ENCODE results near the gene H2BC5.

DNA sequence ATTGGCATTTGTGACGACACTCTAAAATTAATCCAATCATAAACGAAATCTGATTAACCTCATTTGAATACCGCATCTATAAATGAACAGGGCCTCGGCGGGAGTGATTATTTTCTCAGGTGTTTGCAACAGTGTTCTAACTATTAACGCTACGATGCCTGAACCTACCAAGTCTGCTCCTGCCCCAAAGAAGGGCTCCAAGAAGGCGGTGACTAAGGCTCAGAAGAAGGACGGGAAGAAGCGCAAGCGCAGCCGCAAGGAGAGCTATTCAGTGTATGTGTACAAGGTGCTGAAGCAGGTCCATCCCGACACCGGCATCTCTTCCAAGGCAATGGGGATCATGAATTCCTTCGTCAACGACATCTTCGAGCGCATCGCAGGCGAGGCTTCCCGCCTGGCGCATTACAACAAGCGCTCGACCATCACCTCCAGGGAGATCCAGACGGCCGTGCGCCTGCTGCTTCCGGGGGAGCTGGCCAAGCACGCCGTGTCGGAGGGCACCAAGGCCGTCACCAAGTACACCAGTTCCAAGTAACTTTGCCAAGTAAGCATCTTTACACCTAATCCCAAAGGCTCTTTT, at the start of gene H2BC5:
Gene H2BC5, plus strand, starts transcription at position 107 of the 580 bp plus-strand sequence.
- PRO-cap: bidirectional peak, plus-strand start at position 107 of the sequence, minus-strand start outside the sequence

DNA sequence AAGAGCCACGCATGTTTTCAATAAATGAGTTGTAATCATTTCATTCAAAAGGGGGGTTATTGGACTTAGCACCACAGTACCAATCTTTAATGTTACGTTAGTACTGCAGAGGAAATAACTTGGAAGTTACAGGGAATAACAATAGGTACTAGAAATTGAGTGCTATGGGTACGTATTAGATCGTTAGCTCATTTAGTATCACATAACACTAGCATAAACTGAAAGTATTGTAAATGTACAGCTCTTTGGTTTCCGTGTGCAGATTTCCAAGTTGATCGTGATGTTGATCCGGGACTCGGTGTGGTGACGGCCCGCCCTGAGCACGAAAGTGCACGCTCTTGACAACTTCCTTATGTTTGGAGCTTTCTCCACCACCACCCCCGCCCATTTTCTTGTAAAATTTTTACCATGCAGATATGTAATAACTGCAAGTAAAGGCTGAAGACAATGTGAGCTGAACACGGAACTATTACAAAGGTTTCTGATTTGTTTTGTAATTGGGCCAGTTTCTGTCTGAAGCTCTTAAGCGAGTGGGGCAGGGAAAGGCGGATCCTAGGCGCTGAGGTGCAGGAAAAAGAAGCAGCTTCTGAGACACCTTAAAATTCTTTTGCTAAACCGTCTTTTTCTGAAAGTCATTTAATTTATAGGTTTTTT, 801 bp downstream of the H2BC5 start:
- PRO-cap: bidirectional peak, plus-strand start at position 293 of the sequence, minus-strand start at position 330 of the sequence

DNA sequence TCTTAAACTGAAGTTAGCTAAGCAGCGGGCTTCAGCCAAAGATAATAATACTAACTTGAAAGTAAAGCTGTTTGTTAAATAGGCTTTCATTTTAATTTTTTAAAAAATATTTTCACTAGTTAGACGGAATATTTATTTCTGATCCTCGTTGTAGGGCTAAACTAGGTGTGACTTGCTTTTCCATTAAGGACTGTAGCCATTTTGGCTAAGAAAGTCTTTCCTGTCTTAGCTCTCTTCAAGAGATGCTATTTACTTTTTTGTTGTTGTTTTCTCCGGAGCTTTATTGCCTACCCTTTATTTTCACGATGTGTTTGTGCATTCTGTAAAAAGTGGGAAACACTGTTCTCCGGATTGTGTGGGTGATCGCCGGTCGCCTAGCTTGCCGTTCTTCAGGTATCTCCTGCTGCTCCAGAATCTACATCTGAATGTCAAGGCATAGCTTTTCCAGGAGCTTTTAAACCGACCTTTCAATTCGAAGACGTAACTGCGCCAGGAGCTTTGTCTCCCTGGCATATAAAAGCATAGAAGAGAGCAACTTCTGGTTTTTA, 510 bp upstream of the H2BC6 start:
- PRO-cap: no peak

DNA sequence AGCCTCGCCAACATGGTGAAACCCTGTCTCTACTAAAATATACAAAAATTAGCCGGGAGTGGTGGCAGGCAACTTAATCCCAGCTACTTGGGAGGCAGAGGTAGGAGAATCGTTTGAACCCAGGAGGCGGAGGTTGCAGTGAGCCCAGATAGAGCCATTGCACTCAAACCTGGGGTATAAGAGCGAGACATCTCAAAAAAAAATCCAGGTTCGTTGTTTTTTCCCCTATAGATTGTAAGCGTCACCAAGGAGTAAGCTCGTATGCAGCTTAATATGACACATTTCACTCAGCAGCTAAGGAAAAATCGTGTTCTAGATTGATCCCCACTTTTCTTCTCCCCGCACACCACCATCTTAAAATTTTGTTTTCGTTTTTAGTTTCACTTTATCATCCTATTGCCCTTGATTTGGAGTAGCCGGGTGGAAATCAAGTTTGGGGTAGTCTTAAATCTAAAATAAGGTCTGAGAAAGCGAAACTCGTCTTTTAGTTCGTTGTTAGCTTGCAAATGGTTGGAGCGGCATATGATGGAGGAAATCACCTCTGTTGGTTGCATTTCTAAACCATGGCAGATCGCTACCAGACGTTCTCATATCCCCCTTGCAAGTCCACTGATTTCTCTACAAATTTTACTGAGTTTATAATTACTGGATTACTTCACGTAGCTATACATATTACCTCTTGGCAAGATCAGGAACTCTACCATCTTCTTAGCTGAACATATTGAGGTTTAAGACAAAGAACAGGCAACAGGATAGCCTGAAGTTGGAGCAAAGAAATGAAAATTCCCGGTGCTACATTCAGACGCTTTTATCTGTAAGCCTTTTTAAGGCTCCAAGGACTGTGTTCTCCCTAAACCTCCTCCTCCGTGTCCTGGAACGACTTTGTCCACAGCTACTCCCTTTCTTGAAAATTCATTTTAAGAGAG, 1.1 kb downstream of the H2BC10 start:
- PRO-cap: unidirectional peak, plus-strand start at position 555 of the sequence

GRCh38 chr6:26274528-26274842, 1.8 kb downstream of the H2BC10 start:
- PRO-cap: no peak

DNA sequence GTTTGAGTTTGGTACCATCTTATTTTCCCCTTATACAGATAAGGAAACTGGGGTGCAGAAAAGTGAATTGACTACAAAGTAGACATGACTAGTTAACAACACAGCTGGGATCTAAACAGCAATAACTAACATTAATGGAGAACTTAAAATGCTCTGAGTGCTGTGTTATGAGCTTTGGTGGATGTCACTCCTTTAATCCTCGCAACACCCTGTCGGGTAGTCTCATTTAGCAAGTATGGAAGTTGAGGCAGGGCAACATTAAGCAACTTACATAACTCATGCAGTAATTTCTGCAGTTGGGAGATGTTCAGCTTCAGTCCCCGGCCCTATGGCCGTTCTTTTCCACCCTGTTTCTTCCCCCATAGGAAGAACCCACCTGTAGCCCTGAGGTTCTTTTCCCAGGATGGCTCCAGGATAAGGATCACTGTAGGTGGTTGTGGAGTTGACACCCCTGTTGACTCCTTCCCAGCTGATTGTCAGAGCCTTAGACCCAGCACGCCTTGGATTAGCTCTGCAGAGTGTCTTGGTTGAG, 11.9 kb downstream of the BTN3A1 start:
- PRO-cap: no peak

DNA sequence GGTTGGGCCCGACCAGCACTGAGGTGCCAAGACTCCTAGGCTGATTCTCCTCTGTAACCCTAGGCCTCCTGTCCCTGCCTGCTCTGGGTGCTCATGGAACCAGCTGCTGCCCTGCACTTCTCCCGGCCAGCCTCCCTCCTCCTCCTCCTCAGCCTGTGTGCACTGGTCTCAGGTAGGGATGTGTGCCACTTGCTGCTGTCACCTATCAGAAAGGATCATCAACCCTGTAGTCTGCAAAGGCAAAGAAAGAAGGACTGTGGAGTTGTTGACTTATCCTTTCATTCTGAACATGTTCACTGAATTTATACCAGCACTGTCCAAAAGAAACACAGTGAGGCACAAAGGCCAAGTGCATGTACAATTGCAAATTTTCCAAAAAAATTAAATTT, 18.3 kb upstream of the BTN3A3 start:
- PRO-cap: no peak

DNA sequence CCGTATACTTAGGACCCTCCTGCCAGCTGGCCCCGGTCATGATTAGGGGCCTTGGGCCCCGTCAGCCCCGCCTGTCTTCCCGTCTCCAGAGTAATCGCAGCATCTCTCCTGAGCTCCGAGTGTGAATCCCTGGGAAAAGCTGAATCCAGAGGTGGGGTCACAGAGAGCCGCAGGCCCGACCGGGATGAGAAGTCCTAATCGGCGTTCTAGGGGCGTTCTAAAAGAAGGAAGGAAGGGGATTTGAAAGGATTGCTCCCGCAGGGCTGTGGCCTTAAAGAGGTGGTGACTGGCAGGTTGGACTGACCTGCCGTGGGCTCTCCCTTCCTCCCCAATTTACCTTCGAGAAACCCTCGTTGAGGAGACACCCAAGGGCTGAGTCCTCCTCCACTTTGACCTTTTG, 407 bp downstream of the HMGN4 start:
- PRO-cap: no peak

GRCh38 chr6:26545599-26546081, 7.5 kb downstream of the HMGN4 start:
- PRO-cap: no peak

DNA sequence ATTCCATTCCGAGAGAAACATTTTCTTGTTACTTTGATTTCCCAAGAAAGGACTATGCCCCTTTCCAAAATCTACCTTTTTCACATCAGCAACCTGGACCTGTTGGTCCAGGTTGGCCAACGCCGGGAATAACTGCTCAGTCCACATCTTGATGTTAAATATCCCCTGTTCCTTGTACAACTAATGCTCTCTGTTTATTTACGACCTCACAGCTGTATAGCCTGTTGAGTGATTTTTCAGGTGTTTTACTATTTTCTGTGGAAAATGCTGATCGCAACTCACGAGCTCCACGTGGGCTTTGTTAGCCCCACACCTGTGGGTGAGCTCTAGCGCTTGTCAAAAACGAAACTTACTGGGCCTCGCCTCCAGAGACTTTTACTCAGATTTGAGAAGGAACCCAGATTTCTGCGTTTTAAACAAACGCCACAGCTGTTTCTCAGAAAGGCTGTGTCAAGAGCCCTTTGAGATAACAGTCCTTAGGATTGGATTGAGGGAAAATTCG, 16.5 kb downstream of the HMGN4 start:
- PRO-cap: no peak

DNA sequence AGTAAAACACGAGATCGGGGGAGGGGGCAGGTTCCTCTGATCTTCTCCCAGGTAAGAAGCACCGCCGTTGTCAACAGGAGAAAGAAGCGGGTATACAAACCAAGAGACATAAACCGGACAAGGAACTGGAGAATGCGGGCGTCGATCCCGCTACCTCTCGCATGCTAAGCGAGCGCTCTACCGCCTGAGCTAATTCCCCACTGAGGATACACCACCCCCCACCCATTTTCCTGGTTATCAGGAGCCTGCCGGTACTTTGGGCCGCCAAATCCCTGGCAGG, 111.3 kb upstream of the ZNF322 start:
- PRO-cap: no peak

DNA sequence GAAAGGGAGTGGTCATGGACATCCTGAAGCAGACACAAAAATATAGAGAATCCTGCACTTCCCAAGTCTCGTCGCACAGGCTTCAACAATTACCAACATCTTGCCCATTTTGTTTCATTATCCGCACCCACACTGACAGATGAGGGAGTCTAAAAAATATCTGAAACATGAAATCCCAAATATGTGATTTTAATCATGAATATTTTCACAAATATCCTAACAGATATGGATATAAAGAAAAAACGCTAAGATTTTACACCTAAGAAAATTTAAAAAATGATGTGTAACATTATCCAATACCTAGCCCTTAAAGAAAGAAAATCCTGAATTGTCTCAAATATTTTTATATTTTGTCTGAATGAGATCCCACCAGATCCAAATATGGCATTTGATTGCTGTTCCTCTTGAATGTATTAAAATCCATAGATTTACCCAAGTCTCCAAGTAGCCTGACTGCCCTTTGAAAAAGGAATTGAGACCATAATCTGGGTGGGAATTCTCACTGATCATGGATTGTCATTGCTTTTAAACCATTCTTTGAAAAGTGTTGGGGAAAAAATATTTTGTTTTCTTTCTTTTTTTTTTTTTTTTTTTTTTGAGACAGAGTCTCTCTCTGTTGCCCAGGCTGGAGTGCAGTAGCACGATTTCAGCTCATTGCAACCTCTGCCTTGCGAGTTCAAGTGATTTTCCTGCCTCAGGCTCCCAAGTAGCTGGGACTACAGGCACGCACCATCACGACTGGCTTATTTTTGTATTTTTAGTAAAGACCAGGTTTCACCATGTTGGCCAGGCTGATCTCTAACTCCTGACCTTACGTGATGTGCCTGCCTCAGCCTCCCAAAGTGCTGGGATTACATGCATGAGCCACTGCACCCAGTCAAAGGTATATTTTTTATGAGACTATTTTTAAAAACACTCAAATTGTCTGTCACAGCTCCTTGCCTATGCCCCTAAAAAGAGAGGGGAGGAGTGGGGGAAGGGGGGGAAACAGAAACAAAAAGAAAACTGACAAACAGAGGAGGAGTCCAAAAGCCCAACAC, 4.8 kb downstream of the H2BC11 start:
- PRO-cap: no peak

DNA sequence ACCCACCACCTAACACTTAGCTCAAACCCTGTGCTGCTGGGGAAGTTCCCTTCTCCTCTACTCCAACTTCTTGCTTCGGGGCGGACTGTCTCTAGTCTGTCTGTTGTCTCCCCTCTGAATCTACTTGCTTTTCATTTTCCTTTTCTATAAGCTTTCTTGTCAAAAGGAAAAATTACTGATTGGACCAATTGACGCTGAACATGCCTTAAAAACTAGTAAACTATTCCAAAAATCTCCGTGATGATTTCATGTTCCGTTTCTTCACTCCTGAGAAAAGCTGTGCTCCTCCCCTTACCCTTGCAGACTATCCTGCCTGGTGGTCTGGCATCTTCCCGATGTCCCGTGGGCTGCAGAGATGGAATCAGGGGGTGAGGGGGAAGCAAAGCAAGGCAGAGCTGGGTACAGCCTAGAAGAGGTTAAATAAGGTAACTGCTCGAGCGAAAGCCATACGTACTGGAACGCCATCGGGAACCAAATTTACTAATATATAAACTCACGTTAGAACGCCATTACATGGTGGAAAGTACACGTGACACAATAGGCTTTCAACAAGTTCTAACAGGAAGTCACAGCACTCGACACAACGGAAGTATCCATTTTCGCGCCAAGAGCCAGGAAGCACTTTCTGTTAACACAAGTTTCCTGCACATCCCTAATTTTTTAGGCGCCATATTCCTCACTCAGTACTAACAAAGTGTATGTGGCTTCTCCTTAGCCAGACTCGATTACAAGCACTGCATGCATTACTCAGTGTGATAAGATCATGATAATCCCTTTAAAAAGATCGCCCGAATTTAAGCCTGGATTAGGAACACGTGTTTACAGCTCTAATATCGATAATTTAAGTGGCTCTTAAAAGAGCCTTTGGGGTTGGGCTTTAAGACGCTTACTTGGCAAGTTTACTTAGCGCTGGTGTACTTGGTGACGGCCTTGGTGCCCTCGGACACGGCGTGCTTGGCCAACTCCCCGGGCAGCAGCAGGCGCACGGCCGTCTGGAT, 837 bp downstream of the H2BC12 start:
- PRO-cap: bidirectional peak, plus-strand start at position 302 of the sequence, minus-strand start at position 122 of the sequence; bidirectional peak, plus-strand start at position 592 of the sequence, minus-strand start at position 536 of the sequence

DNA sequence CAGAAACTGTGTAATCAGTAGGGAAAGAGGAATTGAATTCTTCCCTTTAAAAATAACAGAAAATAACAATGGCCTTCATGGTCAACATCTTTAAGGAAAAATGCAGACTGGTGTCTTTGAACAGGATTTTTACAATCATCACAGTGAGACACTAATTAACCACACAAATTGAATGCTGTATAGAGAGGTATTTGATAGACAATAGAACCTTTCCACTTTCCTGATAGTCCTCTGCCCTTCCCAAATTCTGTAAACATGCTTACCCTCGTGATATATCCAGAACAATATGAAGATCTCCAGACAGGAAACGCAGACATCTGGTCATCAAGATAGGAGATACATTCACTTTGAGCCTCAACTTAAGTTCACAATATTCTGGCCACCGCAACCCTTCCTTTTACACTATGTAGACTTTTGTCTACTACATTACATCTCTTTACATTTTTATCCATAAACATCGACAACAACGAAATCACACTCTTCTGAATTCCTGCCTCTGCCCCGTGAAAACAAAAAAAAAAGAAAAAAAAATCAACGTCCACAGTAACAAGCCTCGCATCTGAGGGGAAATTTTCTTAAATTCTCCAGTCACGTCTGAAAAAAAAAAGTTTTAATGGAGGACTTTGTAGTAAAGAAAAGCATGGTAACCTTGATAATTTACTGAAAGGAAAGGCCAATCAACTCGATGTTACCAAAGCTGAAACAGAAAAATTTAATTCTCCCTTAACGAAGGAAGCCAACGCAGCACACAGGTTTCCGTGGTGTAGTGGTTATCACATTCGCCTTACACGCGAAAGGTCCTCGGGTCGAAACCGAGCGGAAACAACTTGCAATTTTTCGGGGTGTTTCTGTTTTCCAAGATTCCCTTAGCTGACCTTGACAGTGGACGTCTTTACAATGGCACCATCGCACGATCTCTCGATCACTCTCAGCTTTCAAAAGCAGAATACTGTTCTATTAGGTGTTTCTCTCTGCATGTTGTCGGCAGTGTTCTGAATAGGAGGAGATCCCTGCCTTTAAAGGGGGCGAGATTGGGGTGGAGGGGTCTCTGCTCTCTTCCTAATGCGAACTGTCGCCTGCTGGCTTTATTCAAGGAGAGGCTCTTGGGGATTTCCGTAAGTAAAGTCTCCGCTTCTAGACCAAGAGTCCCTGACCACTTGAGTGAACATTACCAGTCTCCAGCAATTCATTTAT, 21.8 kb downstream of the POM121L2 start:
- PRO-cap: no peak

DNA sequence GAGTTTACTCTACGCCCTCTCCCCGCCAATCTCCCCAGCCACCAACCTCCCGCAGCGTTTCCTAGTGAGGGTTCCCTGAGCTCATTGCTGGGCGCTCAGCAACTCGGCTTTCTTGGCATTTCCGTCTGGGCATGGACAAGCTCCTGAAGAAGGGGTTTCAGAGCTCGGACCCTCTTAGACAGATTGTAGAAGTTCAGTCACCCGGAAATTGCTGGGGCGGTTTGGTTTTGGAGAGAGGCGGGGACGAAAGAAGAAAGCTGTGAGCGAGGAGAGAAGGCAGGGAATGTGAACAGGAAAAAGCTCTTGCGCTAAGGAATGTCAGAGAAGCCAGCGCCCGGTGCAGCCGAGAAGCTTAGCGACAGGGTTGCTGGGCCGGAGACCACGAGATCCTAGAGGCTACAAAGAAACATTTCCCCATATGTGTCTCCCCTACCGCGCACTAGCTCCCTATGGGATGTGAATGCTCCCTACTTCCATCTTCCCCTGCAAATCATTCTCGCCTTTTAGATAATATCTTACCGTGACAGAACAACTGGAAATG, 15.9 kb downstream of the POM121L2 start:
- PRO-cap: no peak

DNA sequence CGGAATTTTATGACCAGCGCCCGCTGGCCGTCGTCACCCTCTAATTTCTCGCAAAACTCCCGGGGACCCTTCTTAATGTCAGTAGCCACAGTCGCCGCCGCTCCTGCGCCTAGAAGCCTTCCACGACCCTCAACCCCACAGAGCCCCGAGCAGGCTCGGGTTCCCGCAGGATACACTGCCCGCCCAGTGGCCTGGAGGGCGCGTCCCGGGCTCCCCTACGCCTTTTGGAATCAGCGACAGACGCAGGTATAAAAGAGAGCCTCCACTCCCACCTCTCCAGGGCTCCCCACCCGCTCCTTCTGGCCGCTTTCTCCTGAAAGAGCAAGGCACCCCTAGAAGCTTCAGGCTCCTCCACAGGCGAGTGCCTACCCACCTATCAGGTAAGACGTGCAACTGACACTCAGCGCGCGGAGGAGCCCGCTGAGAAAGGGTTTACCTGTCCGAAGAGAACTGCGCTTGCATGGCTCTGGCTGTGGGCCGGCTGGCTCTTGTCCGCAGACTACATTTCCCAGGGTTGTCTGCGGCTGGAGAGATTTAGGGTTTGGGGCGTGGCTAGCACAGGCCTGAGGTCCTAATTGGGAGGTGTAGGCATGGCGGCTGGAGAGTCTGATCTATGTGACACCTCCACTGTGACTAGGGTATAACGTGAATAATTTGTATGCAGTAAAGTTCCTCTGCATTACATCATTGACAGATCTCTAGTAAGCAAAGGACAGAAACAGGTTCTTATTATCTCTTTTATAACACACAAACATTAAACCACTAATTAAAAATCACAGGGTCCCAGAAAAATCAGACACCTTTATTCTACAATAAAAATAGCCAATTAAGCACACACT, 13.6 kb upstream of the ZNF391 start:
- PRO-cap: bidirectional peak, plus-strand start at position 574 of the sequence, minus-strand start at position 490 of the sequence

DNA sequence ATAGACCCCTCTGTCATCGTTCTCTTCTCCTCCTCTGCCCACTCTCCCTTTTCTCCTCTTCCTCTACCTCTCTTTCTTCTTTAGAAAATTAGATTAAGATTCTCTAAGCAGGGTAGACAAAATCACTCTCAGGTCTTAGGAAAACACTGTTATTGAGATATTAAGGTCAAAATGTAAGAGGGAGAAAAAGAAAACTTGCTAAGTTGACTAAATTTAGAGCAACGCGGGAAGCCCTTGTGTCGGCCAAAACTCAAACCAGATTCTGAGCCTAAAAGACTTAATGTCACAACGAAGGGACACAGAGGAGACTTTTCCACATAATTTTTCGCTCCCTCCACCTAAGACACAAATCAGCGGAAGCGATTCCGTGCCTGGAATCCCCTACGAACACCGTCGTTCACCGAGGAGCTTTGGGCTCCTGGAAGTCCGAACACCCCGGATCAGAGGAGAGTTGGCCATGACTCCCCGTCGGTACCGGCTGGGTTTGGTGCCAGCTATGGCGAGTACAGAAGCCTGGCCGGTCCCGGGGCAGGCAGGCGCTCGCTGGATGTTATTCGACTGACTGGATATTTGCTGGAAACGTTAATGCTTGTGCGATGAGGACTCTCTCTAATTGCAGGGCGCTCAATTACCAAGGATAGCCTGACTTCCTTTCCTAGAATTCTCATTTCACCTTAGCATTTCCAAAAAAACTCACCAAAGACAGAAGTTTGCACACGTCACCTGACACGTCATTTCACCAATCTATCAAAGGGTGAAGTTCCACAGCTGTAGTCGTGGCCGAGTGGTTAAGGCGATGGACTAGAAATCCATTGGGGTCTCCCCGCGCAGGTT, 22.4 kb upstream of the ZNF184 start:
- PRO-cap: no peak

GRCh38 chr6:27684433-27685053, 123.2 kb downstream of the H2BC13 start:
- PRO-cap: no peak

- PRO-cap: no peak
Measured at GRCh38 chr6:27778905-27779177, 28.9 kb downstream of the H2BC13 start.

GRCh38 chr6:27810137-27811411, 723 bp downstream of the H3C10 start:
- PRO-cap: no peak